ENCODE measurements around a stretch of chr14.

GRCh38 chr14:68379630-68380141, 413.2 kb downstream of the ZFP36L1 start:
- RRBS: no CpG with 5 or more reads among the region's 4 CpGs

GRCh38 chr14:68449359-68449963, 343.4 kb downstream of the ZFP36L1 start:
- RRBS: no CpG with 5 or more reads among the region's 2 CpGs

DNA sequence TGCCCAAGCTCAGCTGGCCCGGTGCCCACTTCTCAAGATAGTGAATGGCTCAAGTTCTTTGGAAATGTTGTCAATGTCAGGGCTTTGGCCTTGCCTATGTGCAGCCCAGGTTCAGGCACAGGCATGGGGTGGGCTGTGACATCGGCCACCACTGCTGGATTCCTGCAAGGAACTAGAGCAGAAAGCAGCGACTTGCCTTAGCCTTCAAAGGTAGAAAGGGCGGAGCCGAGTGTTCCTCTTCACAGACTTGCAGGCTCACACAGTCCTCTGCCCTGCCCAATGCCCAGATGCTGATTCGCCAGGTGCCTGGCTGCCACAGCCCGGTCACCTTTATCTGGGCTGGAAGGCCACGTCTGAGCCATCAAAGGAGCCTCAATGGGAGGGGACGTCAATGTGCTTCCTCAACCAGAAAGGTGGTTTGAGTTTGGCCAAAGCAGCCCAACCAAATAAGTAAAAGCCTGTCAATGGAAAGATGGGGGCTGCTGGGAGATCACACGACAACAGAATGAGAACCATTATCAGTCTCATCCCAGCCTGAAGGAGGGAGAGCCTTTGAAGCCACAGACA, 291.1 kb downstream of the ZFP36L1 start:
- RRBS: 25% methylated on average over 1 of the region's 10 CpGs

- RRBS: no CpG with 5 or more reads among the region's 19 CpGs
Measured at GRCh38 chr14:68564081-68564760, 228.6 kb downstream of the ZFP36L1 start.

DNA sequence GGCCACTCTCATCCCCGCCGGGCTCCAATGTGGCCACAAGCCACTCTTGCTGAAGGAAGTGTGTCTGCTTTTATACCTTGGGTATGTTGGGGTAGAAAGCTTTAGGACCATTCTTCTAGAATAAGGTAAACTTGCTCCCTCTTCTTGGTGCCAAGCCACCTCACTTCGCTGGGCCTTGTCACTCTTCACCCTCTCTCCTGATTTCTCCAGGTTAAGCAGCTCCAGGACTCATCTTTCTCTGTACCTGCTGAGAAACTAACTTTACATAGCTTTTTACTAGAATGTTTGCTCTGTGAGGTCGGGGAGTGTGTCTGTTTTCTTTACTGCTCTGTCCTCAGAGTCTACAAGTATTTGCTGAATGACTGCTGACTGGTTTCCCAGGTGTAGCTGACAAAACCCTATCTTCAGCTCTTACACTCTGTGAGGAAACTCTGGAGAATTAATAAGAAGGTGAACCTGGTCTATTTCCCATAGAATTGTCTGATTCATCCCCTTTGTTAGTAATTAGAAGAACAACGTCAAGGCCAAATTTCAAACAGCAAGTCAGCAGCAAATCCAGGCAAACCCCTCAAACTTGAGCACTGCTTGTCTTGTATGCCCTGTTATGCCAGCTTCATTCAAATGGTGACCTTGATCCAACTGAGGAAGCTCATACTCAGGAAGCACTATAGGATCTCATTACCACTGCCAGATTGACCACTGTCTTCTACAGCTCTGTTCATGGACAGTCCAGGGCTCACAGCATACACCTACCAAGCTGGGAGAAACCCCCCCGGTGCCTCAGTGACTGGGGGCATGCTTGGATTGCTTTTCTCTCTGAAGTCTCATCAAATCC, 226.8 kb downstream of the ZFP36L1 start:
- RRBS: no CpG with 5 or more reads among the region's 6 CpGs

DNA sequence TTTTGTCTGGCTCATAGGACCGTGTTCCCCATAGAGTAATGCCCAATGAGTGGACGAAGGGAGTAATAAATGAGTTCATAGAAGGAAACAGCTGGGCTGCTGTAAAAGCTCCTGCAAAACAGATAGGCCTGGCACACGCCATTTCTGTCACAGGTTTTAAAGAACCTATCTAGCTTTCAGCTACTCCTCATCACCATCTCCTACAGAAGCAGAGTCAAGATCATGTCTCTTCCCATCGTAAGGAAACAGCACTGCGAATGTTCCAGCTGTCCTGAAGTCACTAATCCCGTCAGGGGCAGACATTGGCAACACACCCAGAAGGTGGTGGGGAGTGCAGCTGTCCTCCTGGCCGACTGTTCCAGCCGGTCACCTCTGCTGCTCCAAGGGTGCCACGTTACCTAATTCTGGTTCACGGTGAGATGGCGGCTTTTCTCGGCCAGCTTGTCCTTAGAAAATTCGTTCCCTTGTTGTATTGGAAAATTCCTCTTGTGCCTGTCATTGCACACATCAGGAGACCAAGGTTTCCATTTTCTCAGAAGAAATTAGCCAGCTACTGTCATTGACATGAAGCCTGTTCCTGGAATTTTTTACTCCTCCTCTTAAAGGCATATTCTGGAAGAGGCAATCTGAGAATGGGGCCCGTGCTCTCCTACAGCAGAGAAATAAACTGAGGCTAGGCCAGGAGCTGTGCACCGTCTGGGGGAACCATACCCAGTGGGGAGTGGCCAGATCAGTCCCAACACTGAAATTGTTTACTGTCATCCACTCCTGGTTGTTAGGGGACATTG, 196.1 kb downstream of the ZFP36L1 start:
- RRBS: no CpG with 5 or more reads among the region's 15 CpGs

- RRBS: 90% methylated on average over 3 of the region's 26 CpGs
Measured at GRCh38 chr14:68598483-68599577, 194.0 kb downstream of the ZFP36L1 start.

DNA sequence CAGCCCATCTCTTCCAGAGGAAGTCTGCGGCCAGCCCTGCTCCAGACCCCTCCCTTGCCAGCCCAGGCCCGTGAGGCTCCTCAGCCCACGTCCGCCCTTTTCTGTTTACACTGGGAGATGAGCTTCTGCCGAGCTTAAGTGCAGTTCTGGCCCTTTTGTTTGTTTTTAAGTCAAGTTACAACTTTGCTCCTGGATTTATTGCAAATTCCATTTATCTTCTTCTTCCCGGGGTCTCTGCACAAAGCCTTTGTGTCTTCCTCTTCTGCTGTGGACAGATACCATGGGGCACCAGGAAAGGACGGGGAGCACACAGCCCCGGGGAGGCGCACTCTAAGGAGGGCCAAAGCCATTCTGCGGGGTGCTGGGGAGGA, 185.4 kb downstream of the ZFP36L1 start:
- RRBS: 96% methylated on average over 4 of the region's 10 CpGs

GRCh38 chr14:68626359-68626712, 166.5 kb downstream of the ZFP36L1 start:
- RRBS: no CpG with 5 or more reads among the region's 1 CpG

GRCh38 chr14:68627903-68628724, 164.8 kb downstream of the ZFP36L1 start:
- RRBS: 89% methylated on average over 24 of the region's 47 CpGs

- RRBS: no CpG with 5 or more reads among the region's 11 CpGs
Measured at GRCh38 chr14:68637360-68638172, 155.3 kb downstream of the ZFP36L1 start.

GRCh38 chr14:68695281-68696118, 97.4 kb downstream of the ZFP36L1 start:
- RRBS: 52% methylated on average over 3 of the region's 8 CpGs

- RRBS: no CpG with 5 or more reads among the region's 7 CpGs
Measured at GRCh38 chr14:68749350-68749957, 43.4 kb downstream of the ZFP36L1 start.

GRCh38 chr14:68784293-68784953, 8.4 kb downstream of the ZFP36L1 start:
- RRBS: no CpG with 5 or more reads among the region's 6 CpGs

- RRBS: no CpG with 5 or more reads among the region's 5 CpGs
Measured at GRCh38 chr14:68789638-68789756, 3.4 kb downstream of the ZFP36L1 start.

DNA sequence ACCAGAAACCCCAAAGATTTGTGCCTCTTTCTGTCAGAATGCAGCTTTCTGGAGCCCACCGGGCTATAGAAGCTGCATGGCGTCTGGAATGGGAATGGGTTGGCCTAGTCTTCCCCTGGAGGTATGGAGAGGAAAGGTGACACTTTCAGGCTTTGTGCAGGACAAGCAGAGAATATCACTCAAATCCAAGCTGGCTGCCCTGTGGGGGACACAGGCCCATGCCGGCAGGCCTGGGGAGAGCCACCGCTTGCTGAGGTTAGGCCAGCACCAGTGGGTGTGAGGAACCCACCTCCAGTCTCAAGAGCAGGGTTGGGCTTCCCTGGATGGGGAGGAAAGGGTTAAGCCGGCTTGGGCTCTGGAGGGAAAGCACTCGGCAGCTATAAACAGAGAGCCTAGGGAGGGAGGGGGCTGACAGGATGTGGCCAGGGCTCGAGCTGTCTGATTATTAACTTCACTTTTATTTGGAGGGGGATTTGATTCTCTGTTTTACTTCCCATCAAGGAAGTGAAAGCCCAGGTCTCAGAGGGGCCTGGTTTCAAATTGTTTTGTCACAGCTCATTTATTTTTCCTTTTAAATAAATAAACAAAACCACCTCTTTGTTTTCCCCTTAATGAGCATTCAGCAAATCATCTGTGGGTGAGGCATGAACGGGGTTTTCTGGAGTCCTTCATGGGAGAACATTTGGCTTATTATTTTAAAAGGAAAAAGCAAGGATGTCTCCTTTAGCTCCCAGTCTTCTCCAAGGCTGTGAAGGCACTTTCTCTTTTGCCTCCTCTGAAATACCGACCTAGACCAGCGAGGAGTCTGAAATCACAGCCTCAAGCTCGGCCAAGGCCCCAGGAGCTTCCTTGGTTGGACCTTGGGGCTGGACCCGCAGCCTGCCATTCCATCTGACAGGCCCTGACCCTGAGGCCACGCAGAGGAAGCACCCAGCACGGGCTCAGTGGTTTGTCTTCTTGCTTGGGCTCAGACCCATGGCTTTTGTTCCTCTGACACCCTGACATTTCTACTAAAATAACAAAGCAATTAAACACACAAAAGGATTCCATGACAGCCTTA, 21.8 kb upstream of the ZFP36L1 start:
- RRBS: 39% methylated on average over 3 of the region's 14 CpGs

- RRBS: no CpG with 5 or more reads among the region's 6 CpGs
Measured at GRCh38 chr14:68876933-68877526, 84.2 kb upstream of the ZFP36L1 start.

- RRBS: no CpG with 5 or more reads among the region's 5 CpGs
Measured at GRCh38 chr14:68889659-68890031, 89.5 kb downstream of the ACTN1 start.

- RRBS: 83% methylated on average over 2 of the region's 6 CpGs
Measured at GRCh38 chr14:68894006-68894707, 84.9 kb downstream of the ACTN1 start.

DNA sequence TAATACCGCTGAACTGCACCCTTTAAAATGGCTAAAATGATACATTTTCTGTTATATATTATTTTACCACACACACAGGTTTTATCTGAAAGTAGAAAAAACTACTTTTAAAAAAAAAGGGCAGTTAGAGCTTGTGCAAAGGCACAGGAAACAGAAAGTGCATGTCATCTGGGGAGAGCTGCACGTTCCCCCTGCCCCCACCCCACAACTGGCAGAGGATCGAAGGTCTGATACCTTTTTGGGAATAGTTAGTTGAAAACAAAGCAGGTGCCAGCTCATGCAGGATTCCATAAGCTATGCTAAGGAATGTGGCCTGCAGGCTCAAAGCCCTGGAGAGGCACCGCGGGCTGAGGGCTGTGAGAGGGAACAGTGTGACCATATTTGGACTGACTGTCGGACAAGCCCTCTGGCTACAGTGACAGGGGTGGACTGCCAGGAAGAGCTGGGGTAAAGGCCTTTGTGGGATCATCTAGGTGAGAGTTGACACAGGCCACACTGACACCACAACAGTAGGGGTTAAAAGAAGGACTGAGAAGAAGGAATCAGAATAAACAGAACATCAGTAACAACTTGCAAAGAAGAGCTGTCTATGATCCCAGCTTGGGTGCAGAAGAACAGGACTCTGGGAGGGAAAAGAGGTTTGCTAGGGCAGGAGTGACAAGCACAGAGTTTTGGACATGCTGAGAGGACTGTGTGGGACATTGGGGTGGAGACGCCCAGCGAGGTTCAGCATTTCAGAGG, 54.7 kb downstream of the ACTN1 start:
- RRBS: no CpG with 5 or more reads among the region's 8 CpGs

Measured in Ishikawa (cell line).